Kidney (tissue), 2 donors: ENCODE results near the genes SMDT1, CYP2D6 and NFAM1.

DNA sequence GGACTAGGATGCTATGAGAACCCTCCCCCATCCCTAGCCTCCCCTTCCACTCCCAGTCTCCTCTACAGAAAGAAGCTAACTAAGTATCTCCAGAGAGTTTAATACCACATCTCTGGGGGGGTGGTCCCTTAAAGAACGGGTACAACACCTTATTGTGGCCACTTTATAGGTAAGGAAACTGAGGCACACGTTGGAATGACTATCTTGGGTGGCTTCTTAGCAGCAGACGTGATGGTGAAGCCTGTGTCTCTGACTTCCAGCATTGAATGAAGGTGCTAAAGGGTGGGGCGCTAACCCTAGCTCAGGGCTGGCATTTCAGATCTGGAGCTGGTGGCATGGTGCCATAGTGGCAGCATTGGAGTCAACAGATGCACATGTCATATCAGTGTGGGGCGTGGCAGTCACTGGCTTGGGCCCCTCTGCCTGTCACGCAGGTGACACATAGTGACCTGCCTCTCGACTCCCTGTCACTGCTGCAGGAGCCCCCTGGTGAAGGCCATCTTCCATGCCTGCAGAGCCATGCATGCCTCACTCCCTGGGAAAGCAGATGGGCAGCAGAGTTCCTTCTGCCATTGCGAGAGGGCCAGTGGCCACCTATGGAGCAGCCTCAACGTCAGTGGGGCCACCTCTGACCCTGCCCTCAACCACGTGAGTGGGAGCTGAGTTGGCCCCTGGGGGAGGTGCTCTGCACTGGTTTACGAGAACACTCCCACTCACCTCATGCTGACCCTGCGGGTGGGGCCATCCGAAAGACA is 14.8 kb downstream of the SHISA8 start:
- PRO-cap = no peak
- RRBS = no CpG with 5 or more reads among the region's 13 CpGs

- PRO-cap = no peak
- RRBS = no CpG with 5 or more reads among the region's 16 CpGs
Observed at GRCh38 chr22:41906849-41908100, 7.6 kb downstream of the SHISA8 start.

DNA sequence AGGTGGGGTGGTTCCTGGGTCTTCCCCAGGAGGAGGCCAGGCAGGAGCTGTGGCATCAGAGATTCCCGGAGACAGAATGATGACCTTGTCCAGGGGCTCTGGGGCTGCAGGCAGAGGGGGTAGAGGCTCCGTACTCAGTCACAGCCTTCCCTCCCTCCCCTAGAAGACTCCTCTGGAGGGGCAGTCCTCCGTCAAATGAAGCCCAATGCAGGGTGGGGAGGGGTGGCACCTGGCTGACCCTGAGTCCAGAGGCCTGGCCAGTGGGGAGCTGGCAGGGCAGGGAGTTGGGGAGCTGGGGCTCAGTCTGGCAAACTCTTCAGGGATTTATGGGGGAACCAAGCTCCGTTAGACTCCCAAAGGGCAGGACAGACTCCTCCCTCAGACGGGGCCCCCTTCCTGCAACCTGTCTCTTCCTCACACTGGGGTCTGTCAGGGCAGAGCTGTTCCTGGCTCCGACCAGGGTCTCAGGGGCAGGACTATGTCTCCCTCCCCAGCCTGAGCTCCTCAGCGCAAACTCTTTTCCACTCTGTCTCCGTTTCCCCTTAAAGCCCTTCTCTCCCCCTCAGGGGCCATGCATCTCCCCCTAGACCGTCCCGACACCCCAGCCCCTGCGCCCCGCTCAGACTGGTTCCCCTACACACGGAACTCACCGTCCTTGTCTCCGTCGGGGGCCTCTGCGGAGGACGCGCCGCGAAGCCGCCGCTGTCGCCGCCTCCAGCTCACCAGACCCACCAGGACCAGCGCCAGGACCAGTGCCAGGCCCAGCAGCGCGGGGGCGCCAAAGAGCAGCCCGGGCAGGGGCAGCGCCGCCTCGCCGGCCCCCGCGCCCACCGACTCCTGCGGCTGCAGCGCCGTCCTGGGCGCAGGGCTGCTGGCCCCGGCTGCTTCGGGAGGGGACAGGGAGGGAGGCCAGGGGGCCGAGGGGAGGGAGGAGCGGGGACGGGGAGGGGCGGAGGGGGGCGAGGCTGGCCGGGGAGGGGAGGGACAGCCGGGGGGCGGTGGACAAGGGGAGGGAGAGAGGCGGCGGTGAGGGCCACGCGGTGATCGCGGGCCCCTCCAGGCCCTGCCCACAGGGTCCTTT is 815 bp downstream of the TNFRSF13C start:
- PRO-cap = unidirectional peak, minus-strand start at position 676 of the sequence; bidirectional peak, plus-strand start at position 1,005 of the sequence, minus-strand start at position 730 of the sequence
- RRBS = 10% methylated on average over 14 of the region's 57 CpGs

- PRO-cap = no peak
- RRBS = no CpG with 5 or more reads among the region's 9 CpGs
Observed at GRCh38 chr22:41933799-41934259, 7.2 kb upstream of the TNFRSF13C start.

- PRO-cap = no peak
- RRBS = 98% methylated on average over 7 of the region's 14 CpGs
Observed at GRCh38 chr22:42067417-42067916, 3.1 kb downstream of the NAGA start.

GRCh38 chr22:42079426-42080271 is at the start of gene SMDT1:
Gene SMDT1, plus strand, starts transcription at chr22:42079700.
- PRO-cap = bidirectional peak, plus-strand start at chr22:42079700, minus-strand start at chr22:42079540; bidirectional peak, plus-strand start at chr22:42080135, minus-strand start at chr22:42079938
- RRBS = 1% methylated on average over 42 of the region's 68 CpGs

GRCh38 chr22:42127726-42128597 is 2.6 kb downstream of the CYP2D6 start:
- PRO-cap = no peak
- RRBS = 94% methylated on average over 4 of the region's 26 CpGs

GRCh38 chr22:42130593-42131323 is at the start of gene CYP2D6:
Gene CYP2D6, minus strand, starts transcription at chr22:42130810.
- PRO-cap = no peak
- RRBS = 73% methylated on average over 3 of the region's 14 CpGs

GRCh38 chr22:42338453-42338803 is 68.0 kb upstream of the TCF20 start:
- PRO-cap = no peak
- RRBS = 72% methylated on average over 5 of the region's 22 CpGs

GRCh38 chr22:42343190-42344295 is 73.1 kb upstream of the TCF20 start:
- PRO-cap = bidirectional peak, plus-strand start at chr22:42343969, minus-strand start at chr22:42343653
- RRBS = 2% methylated on average over 62 of the region's 141 CpGs

GRCh38 chr22:42344456-42345311 is 74.2 kb upstream of the TCF20 start:
- PRO-cap = no peak
- RRBS = 48% methylated on average over 6 of the region's 33 CpGs

GRCh38 chr22:42412609-42413526 is 19.3 kb downstream of the NFAM1 start:
- PRO-cap = no peak
- RRBS = no CpG with 5 or more reads among the region's 19 CpGs

GRCh38 chr22:42431369-42432727 is at the start of gene NFAM1:
Gene NFAM1, minus strand, starts transcription at chr22:42432403.
- PRO-cap = bidirectional peak, plus-strand start at chr22:42432530, minus-strand start at chr22:42432359
- RRBS = 40% methylated on average over 8 of the region's 44 CpGs

GRCh38 chr22:42459721-42460146 is 27.5 kb upstream of the NFAM1 start:
- PRO-cap = no peak
- RRBS = no CpG with 5 or more reads among the region's 8 CpGs

GRCh38 chr22:42661943-42662564 is 12.9 kb upstream of the CYB5R3 start:
- PRO-cap = unidirectional peak, plus-strand start at chr22:42662221
- RRBS = 5% methylated on average over 19 of the region's 44 CpGs

DNA sequence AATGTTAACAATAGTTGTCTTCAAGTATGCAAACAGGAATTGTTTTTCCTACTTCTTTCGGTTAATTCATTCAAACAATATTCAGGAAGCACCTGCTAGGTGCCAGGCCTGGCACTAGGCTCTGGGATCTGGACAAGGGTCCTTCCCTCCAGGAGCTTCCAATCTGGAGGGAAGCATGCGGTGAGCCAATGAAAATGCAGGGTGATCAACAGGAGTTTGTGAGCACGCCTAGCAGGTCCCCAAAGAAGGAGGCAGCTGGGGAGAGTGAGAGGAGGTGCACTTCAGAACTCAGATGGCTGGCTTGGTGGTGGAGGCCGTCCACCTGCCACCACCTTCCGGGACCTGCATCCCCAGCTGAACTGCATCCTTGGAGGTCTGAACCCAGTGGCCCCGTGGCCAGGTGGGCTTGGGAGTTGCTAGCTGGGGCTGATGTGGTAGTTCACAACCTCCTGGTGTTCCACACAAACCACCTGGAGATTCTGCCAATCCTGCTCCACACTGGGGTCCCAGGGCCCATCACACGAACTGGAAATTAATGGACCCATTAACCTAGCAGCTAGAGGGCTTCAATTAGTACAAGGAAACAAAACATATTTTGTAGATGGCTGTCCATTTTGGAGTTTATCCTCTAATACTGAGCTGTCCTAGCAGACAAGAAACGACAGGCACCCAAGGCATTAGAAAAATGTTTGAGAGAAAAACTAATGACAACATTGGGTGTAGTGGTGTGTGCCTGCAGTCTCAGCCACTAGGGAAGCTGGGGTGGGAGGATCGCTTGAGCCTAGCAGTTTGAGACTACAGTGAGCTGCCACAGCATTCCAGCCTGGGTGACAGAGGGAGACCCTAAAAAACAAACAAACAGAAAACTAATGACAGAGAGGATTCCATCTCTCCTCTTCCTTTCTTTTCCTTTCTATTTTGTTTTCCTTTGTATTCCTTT is 1.8 kb downstream of the A4GALT start:
- PRO-cap = bidirectional peak, plus-strand start at position 792 of the sequence, minus-strand start at position 676 of the sequence
- RRBS = no CpG with 5 or more reads among the region's 9 CpGs

- PRO-cap = no peak
- RRBS = 62% methylated on average over 3 of the region's 10 CpGs
Observed at GRCh38 chr22:42757585-42758007, 36.9 kb upstream of the A4GALT start.

DNA sequence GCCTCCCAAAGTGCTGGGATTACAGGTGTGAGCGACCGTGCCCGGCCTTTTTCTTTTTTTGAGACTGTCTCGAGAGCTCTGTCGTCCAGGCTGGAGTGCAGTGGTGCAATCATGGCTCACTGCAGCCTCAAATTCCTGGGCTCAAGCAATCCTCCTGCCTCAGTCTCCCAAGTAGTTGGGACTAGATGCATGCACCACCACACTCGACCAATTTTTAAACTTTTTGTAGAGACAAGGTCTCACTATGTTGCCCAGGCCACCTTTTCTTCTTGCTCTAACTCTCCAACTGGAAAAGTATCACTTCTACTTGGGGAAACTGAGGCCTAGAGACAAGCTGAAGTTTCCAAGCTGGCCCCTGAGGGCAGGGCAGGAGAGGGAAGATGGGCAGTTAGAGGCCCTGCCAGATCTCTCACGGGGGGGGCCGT is 11.3 kb upstream of the ARFGAP3 start:
- PRO-cap = no peak
- RRBS = no CpG with 5 or more reads among the region's 8 CpGs

- PRO-cap = no peak
- RRBS = no CpG with 5 or more reads among the region's 8 CpGs
Observed at GRCh38 chr22:42888014-42888647, 31.1 kb upstream of the ARFGAP3 start.

- PRO-cap = no peak
- RRBS = no CpG with 5 or more reads among the region's 16 CpGs
Observed at GRCh38 chr22:43118771-43119838, 8.6 kb downstream of the BIK start.